AG09319 (cell line): Measurements from ENCODE around the gene PEX11A.

DNA sequence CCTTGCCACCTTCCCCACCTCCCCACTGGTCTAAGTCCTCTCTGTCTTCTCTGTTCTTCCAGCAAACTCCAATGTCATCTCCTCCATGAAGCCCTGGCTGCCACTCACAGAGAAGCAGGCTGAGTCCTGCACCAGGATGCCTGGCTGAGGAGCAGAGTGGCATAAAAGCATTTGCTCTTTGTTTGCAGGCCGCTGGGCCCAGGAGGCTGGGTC lies 43.1 kb upstream of the KLHL25 start:
- RRBS, result no CpG with 5 or more reads among the region's 1 CpG

DNA sequence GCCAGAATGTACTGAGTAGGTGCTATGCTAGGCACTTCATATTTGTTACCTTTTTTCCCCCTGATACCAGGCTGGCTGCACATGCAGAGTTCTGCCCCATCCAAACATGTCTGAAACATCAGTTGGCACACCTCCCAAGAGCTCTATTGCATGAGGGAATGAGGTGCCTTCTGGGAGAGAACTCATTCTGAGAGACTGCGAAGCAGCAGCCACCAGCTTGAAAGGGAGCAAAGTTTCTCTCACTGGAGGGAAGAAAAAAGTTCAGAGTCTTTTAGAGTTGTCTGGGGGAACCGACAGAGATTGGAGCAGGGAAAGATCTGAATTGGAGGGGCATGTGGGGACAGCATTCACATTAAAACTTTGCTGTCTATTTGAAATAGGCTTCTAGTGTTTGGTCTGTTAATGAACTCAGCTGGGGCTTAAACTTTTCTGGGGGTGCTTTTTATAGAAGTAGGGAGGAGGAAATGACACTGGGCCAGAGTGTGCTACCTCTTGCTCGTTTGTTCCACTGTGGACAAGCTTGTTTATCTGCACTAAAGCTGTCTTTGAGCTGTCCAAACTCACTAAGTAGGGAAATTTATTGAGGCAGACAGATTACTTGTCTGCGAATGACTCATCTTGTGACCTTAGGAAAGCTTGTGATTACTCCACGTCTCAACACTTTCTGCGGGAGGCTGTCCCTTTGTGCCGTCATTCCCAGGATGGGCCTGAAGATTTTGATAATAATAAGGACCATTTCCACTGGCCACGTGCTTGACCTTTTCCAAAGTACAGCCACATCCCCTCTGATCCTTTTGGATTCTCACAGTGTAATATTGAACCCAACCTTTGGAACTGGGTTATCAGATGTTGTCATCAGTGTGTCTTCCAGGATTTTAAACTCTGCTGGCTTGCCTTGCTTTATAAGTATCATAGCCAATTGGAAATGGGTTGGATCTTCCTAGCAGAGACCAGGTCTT lies 84.4 kb downstream of the AGBL1 start:
- RRBS, result no CpG with 5 or more reads among the region's 8 CpGs

GRCh38 chr15:86316736-86317423 lies 237.2 kb downstream of the AGBL1 start:
- RRBS, result no CpG with 5 or more reads among the region's 6 CpGs

GRCh38 chr15:88454887-88455398 lies 12.2 kb downstream of the MRPL46 start:
- RRBS, result no CpG with 5 or more reads among the region's 7 CpGs

GRCh38 chr15:88542111-88542879 lies 4.2 kb downstream of the DET1 start:
- RRBS, result no CpG with 5 or more reads among the region's 13 CpGs

DNA sequence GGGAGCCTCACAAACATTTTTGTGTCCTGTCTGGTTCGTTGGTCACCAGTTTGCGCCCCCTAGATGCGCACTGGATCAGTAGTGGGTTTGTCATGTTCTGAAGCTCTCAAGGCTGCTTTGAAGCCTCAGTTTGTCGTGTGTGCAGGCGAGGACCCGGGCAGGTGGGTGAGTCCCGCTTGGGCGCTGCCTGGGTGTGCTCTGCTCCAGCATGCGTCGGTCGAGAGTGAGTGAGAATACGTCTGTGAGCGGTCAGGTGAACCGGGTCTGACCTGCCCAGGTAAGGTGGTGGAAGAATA lies 17.2 kb upstream of the AEN start:
- RRBS, result no CpG with 5 or more reads among the region's 14 CpGs

- RRBS, result 91% methylated on average over 3 of the region's 19 CpGs
Observed at GRCh38 chr15:88635479-88636605, 3.0 kb upstream of the ISG20 start.

DNA sequence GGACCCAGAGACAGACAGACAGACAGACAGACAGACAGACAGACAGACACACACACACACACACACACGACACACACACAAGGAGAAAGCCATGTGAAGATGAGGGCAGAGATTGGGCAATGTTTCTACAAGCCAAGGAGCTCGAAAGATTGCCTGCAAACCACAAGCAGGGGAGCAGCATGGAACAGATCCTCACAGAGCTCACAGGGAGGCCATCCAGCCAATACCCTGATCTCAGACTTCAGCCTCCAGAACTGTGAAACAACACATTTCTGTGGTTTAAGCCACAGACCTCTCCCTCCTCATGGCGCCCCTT lies 35.8 kb upstream of the ABHD2 start:
- RRBS, result no CpG with 5 or more reads among the region's 3 CpGs

DNA sequence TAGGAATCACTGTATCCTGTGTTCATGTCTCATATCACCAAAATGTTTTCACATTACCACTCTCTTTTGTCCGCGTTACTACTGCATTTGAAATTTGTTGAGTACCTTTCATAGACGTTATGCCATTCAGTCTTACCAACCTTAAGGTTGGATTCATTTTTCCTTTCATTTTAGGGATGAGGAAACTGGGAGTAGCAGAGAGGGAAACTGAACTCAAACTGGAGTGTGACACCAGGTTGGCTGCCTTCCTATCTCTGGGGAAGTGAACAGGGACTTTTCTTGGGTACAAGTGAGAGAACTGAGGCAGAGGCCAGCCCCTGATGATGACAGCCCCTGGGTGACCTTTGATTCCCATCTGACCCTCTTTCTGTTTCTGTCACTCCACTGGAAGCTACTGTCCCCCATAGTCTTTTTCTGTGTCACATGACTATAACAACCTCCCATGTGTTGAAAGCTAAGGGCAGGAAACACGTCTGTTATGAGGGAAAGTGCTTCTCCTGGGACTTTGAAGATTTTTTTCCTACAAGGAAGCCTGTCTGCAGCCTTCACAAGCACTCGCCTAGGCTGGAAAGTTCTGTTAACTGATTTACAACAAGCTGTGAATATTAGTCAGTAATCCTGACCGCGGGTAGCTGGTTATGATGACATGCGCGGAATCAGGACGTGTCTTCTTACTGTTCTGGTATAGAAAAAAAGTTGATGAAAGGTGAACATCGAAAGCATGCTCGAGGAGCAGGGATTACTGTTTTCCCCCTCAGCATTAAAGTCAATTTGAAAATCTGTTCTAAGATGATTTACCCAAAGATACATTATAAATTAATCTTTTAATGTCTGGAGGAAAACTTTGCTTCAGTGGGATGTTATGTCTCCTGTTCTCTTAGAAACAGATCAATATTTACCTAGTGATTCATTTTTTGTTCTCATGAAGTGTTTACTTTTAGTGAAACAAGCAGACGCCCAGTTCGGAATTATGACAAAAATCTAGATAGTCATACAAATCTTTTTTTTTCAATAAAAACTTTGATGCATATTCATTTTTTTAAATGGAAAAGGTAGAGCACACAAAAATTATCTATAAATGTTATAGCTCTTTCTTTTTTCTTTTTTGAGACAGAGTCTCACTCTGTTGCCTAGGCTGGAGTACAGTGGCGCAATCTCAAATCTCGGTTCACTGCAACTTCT lies 31.5 kb downstream of the ABHD2 start:
- RRBS, result no CpG with 5 or more reads among the region's 16 CpGs

- RRBS, result no CpG with 5 or more reads among the region's 8 CpGs
Observed at GRCh38 chr15:89139806-89140536, 51.7 kb downstream of the ABHD2 start.

DNA sequence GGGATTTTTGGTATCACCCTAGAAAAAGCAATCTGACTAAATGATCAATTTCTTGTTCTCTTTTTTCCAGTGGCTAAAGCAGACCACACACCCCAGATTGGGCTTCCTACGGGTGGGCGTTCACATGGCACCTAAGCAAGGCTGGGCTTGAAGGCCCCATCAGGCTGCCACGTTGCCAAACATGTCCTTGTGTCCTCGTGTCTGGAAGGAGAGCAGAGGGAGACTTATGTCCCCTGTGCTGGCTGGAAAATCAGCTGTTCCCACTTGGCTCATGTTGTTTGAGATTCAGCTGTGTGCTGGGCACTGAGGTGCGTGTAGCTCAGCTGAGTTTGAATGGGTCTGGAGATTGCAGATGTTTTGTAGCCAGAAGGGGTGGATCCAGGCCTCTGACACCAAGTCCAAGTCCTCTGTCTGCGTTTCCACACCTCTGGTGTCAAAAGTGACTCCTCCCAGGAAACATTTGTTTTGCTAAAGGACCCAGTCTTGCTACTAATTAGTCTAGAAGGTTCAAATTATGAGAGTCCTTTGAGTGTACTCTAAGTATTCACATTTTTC lies 34.6 kb downstream of the RLBP1 start:
- RRBS, result no CpG with 5 or more reads among the region's 6 CpGs

DNA sequence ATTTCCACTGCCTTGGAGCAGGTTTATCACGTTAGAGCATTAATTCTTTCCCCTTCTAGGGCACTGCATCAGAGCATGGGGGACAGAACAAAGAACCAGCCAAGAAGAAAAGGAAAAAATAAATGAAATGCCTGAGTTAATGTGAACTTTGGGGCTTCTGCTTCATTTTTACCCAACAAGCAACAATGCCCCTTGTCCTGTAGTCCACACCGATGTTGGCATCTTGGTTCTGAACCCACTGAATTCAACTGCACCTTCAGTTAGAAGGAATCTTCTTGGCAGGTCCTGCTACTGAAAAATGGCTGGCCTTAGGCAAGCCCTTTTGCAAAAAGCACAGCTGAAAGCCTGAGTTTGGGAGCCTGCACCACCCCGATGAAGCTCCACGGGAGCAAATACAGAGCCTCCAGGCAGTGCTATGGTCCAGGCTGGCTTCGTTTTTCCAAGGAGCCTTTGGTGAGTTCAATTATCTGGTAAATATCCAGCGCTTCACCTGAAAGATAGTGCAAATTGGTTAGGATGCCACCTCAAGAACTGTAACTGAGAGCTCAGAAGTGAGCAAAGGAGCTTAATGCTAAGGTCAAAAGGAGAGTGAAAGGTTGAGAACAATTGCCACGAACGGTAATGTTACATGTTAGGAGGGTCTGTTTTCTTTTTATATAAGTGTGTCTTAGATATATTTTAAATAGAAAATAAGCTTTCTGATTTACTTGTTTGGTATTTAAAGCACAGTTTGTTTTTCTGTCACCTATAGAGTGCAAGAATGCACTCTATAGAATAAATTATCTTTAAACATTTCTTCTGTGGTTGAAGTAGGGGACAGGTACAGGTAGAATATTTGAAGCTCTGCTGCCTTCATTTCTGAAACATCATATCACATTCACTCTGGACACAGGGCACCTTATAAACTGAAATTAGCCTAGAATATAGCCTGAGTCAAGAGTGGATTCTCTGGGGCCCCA lies 18.0 kb downstream of the POLG start:
- RRBS, result no CpG with 5 or more reads among the region's 8 CpGs

GRCh38 chr15:89326948-89327725 lies 7.5 kb downstream of the POLG start:
- RRBS, result no CpG with 5 or more reads among the region's 10 CpGs

GRCh38 chr15:89377922-89378363 lies 43.3 kb upstream of the POLG start:
- RRBS, result no CpG with 5 or more reads among the region's 29 CpGs

DNA sequence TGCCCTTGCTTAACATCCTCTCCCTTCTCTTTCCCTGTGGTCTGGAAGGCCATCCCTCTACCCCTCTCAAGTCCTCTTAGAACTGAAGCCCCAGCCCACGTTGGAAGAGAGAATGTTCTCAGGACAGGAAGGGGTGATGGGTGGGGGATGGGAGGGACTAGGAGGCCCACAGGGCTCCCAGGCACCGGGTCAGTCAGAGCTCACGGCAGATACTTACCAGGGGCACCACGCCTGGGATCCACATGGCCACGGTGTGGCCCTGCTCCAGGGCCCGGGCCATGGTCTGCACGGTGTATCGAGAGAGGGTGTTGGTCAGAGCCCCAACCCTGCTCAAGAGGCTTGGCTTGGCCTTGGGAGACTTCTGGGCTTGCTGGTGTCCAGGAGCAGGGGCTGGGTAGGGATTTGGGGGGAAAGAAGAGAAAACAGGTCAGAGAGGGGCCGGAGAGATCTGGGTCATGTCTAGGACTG lies 9.8 kb downstream of the PLIN1 start:
- RRBS, result 70% methylated on average over 4 of the region's 9 CpGs

- RRBS, result 3% methylated on average over 19 of the region's 76 CpGs
Observed at GRCh38 chr15:89689983-89691386, at the start of gene PEX11A. Gene PEX11A, minus strand, starts transcription at chr15:89690754.

GRCh38 chr15:89760310-89760795 lies 9.3 kb upstream of the MESP1 start:
- RRBS, result no CpG with 5 or more reads among the region's 10 CpGs

GRCh38 chr15:89810606-89811419 lies 3.8 kb downstream of the ANPEP start:
- RRBS, result no CpG with 5 or more reads among the region's 16 CpGs